Vagina (tissue), 1 donor: ENCODE measurements around a stretch of chr6.

DNA sequence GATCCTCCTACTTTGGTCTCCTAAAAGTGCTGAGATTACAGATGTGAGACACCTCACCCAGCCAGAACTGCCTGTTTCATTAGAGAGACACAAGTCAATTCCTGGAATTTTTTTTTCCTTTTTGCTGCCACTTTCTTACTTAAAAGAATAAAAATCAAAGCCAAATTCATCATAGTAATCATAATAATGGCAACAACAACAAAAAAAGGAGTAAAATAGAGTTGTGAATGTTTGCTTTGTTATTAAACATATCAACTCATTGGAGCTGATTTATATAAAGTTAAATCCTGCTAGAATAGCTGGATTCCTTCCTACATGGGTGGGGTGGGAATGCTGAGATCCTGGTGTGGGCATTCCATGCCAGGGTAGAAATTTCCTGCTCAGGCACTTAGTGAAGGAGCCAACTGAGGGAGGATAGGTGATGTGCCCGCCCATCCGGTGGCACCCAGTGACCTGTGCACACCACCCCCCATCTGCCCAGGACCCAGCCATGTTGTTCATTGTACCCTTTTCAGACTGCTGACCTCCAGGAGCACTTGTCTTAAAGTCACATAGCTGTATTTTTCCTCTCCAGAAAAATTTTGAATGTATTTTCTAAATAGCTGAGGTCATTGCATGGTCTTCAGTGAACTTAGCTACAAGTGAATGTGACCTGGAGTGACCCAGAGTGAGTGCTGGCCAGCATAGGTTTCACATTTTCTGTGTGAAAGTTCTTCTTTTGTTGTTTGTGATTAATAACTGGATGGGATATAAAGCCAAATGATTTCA, 76.9 kb downstream of the UTRN start:
- PRO-cap: no peak
- RAMPAGE, long total RNA: no peak

DNA sequence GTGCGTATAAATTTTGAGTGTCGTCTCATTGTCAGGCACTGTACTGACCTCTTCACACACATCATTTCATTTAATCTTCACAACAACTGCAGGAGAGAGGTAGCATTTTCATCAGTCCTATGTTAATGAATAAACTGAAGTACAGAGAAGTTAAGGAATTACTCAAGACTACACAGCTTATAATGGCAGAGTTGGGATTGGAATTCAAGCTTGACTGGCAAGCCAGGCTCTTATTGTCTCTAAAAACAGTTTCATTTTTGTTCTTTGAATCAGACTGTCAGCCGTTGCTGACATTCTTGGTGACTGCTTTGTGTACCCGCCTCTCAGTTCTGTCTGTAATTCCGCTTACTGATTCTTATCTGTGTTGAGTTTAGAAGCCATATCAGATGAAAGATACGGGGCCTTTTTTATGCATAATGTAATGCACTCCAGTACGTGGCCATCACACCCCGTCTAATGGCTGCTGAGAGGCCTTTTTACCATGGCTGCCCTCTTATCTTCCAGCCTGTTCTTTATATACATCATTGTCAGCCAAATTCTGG, 275.0 kb downstream of the UTRN start:
- PRO-cap: no peak
- RAMPAGE, long total RNA: no peak

- PRO-cap: no peak
- RAMPAGE, long total RNA: no peak
Measured at GRCh38 chr6:144809087-144809625, 524.0 kb downstream of the UTRN start.

- PRO-cap: no peak
- RAMPAGE, long total RNA: no peak
Measured at GRCh38 chr6:144926461-144927139, 641.5 kb downstream of the UTRN start.

DNA sequence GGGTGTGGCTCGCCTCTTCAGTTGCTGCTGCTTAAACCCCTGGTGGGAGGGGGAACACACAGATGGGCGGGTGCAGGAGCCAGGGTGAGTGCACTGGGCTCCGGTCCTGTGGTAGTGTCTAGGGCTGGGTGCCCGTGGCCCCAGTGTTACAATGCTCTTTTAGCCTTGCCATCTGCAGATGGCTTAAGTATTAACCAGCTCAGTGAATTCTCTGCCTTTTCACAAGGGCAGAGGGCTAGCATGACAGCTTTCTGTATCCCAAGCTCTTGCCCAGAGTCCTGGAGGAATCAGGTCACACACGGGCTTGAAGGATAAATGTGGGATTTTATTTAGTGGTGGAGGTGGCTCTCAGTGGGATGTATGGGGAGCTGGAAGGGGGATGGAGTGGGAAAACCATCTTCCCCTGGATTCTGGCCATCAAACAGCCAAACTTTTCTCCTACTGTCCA, 659.1 kb downstream of the EPM2A start:
- PRO-cap: no peak
- RAMPAGE, long total RNA: no peak

GRCh38 chr6:145813571-145814593, 713 bp downstream of the FBXO30 start:
- PRO-cap: unidirectional peak, plus-strand start at chr6:145814141
- RAMPAGE, long total RNA: no peak

DNA sequence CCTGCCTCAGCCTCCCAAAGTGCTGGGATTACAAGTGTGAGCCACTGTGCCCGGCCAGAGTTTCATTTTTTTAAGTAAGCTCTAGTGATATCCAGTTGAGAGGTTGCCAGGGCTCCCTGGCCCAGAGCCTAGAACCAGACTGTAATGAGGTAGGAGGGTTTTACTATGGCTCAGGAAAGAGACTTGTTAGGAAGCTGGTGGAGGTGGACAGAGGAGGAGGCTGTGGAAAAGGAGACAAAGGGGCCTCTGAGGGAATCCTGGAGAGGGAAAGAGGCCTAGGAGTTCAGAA, 242.3 kb downstream of the GRM1 start:
- PRO-cap: no peak
- RAMPAGE, long total RNA: no peak

- PRO-cap: unidirectional peak, plus-strand start at chr6:146857776; unidirectional peak, plus-strand start at chr6:146857834
- RAMPAGE, long total RNA: no peak
Measured at GRCh38 chr6:146856819-146857968, 258.4 kb downstream of the ADGB start.

- PRO-cap: no peak
- RAMPAGE, long total RNA: no peak
Measured at GRCh38 chr6:146876350-146877043, 277.7 kb downstream of the ADGB start.

DNA sequence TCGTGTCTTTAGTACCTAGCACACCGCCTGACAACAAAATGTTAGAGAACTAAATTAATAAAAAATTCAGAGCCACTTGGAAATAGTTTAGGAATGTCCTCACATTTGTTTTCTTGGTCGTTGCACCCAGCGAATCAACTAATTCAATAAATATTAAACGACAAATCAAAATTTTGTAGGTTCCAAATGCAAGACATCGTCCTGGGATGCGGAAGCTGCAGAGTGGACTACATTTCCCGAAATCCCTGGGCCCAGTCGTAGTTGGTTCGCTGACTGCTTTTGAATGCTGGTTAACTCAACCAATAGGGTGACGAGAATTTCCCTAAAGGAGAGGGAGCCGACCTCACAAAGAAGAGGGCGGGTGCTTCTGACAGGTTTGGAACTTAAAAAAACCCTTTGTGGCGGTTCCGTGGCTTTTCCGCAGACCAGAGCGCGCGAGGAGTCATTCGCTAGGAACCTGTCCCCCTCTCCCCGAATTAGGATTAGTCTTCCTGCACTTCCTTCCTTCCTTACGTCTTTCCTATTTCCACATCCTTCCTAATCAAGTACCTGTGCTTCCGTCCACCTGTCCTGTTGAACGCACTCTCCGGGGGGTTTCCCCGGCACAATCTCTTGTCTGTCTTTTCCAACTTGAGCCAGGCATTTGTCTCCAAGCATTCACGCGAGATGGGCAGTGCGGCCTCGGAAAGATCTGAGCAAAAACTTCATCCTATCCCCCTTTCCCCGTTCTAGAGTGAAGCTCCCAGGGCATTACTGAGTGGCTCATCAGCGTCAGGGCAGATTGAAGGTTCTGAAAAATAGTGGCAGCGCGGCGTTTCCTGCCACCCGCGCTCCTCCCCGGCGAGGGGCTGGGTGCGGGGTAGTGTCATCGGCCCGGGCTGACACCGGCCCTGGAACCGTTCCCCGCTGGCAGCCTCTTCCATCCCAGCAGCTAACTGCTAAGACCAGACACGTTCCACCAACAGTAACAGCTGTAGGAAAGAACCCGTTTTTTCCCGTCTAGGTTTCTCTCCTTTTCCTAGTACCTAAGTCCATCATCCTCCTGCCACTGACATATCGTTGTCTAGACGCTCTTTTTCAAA, 1.6 kb upstream of the STXBP5 start:
- PRO-cap: bidirectional peak, plus-strand start at position 412 of the sequence, minus-strand start at position 203 of the sequence; unidirectional peak, plus-strand start at position 897 of the sequence
- RAMPAGE, long total RNA: no peak

DNA sequence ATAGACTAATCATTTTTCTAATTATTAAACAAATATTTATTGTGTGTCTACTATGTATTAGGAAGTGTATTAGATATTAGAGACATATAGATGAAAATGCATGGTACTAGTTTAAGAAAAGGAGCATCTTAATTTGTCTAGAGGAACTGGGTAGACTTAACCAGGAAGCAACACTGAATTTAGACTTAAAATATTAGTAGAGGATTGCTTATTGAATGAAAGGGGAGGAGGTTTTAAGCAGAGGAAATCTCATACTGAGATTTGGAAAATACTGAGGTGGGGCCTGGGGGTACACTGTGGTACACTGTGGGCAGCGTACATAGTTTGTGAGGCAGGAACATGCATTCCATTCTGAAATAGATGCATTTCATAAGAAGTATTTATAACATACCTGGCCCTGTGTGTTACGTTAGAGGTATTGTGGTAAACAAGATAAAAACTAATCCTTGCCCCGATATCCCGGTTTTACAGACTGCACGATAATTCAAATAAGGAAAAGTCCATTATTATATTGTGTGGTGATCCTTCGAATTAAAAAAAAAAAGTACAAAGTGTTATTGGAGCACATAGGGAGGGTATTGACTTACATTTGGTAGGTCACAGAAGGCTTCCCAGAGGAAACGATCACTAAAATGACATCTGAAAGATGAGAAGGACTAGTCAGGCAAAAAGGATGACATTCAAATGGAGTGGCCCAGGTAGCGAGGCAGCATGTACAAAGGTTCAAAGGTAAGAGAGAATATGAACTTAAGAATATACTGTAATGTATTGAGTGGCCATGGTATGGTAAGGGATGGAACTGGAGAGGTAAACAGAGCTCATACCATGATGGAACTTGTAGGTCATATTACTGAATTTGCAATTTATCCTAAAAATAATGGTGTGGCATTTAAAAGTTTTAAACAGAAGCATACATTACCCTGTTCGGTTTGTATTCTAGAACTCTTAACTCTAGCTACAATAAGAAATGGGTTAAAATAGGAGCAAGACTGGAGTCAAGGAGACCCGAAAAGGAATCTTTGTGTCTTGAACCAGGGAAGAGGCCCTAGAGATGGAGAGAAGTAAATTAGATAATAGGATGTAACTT, 61.5 kb downstream of the STXBP5 start:
- PRO-cap: no peak
- RAMPAGE, long total RNA: no peak

DNA sequence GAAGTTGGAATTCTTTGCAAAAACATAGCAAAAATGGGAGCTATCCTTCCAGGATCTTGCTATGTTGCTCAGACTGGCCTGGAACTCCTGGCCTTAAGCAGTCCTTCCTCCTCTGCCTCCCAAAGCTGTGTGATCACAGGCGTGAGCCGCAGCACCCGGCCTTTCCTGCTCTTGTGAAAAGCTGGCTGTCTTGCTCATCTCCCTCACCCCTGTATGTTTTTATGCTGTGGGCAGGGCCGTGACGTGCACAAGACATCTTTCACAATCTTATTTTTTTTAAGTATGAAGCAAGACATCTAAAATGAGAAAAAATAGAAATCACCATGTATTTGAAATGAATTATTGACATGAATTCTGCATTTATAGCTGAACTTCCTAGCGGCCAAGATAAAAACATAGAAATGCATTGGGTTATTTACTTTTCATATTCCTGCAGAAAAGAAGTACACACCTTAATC, 110.5 kb downstream of the SAMD5 start:
- PRO-cap: no peak
- RAMPAGE, long total RNA: no peak

DNA sequence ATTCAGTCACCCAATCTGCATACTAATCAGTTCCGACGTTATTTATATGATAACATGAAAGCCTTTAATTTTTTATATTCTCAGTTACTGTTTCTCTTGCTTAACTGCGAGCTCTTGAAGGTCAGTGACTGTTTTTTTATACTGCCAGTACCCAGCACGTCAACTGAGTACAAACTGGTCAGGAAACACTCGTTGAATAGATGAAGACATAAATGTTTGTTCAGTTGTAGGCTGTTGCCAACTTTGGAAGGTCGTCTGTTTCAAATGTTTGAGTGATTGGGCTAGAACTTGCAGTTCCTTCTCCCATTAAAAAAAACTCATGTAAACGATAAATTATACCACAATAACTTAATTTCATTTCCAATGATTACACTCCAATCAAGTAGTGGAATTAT, 80.9 kb downstream of the SASH1 start:
- PRO-cap: no peak
- RAMPAGE, long total RNA: no peak

DNA sequence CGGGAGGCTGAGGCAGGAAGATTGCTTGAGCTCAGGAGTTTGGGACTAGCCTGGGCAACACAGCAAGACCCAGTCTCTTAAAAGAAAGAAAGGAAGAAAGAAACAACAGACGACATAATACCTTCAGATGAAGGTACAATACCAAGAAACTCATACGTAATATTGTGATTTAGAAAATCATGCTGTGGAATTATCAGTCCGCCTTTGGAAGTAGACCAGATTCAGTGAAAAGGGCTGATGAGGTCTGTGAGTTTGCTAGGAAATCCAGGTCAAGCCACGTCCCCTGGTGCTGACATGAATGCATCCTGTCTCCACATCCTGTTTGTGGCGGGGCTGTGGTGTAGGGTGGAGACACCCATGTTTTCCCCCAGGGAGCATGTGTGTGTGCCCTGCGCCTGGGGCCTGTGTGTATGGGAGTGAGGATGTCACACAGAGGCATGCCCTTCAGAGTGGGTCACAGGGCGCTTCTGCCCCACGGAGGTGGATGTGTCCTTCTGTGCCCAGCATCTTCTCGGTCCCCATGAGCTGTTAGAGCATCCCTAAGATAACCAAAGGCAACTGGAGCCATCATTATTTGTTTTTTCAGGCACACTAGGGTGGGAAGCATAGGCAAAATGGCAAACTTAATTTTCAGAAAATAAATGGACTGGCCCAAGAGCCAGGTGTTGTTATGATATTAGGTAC, 109.1 kb downstream of the SASH1 start:
- PRO-cap: no peak
- RAMPAGE, long total RNA: start-site peak on the plus strand centred at position 337 of the sequence, 69 bp wide, 32 reads

DNA sequence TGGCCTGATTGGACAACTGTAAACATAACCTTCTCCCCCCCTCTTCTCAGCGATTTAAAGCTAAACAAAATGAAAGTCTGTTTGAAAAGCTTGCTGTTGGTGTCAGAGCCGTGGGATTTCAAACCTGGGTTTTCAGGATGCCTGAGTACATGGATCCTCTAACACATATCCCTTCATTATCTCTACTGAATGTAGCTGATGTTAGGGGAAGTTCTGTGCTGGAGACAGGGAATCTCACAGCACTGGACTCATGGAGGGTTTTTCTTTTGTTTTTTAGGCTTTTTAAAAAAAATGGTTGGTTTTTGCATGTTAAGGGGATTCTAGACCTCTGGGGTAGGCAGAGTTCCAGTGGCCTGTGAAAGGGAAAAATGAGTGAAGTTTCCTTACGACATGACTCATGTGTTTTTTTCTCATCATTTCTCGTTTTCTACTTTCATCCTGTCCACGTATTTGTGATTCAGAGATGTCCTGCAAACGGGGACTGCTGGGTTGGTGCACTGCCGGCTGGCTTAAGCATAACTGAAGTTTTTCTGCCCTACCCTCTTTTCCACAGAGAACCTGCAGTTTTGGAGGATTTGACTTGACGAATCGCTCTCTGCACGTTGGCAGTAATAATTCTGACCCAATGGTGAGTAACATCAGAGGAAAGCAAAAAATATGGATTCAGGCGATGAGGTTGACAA, 182.2 kb downstream of the SASH1 start:
- PRO-cap: unidirectional peak, plus-strand start at position 460 of the sequence
- RAMPAGE, long total RNA: start-site peak on the plus strand centred at position 448 of the sequence, 24 bp wide, 18 reads; start-site peak on the plus strand centred at position 624 of the sequence, 9 bp wide, 19 reads

DNA sequence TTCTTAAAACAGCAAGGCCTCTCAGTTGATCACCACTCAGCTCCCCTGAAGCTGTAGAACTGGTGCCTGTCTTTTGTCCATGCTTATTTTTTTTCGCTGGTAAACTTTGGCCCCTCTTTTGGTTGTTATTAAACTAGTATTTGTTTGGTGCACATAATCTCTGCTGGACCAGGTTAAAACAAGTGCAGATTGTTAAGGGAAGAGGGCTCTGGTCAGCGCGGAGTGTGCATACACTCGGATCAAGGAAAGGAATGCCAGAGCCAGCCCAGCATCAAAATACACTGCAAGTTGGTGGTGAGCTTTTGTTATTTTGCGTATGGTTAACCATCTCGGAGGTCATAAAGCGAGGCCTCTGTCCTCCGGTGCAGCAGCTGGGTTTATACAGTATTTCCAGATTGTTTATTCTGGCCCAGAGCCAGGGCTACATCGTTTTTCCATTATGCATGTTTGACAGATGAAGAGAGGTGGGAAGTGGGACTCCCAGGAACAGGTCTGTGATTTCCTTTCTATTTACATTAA, 256.7 kb upstream of the TAB2 start:
- PRO-cap: no peak
- RAMPAGE, long total RNA: no peak

GRCh38 chr6:149228507-149228815, 89.1 kb upstream of the TAB2 start:
- PRO-cap: no peak
- RAMPAGE, long total RNA: no peak

DNA sequence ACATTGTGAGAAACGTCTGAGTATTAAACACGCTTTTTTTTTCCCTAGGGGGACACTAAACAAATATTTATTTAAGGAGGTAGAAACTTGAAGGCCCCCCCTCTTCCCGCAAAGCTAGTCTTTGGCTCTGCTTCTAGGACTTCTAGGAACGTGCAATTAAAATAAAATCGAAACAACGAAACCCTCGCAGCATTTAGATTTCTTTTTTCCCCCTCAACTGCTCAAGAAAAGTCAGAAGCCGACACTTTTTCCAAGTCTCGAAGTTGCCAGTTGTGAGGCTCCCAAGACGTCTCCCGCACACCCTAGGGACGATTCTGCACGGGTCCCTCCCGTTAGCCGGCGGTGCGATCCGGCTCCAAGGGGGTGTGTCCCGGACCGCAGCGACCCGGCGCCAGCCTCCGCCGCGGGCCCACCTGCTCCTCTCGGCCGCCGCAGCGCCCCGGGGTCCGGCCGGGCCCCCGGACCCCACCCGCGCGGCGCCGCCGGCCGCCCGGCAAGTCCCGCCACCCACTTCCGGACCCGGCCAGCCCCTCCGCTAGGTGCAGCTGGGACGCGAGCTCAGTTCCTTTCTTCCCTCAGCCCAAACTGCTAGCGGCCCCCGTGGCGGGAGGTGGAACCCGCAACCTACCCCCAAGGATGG, 796 bp upstream of the TAB2 start:
- PRO-cap: no peak
- RAMPAGE, long total RNA: no peak

DNA sequence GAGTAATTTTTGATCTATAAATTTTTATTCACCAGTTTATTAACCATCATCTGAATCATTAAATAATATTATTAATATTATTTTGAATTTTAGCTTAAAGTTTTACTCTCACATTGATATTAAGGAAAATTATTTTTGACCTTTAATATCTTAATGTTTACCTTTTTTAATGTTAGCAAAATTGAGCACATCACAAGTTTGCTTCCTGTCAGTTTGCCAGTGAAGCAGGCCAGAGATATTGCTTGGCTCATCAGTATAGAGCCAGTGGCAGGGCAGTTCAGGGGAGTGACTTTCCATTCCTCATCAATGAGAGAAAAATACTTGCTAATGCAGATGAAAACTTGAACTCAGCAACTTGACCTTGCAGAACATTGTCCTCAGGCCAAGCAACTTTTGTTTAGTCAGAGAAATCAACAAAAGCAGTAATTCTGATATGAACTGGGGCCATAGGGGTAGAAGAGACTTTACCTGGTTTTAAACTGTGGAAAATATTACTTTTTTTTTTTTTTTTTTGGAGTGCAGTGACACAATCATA, 6.9 kb downstream of the TAB2 start:
- PRO-cap: no peak
- RAMPAGE, long total RNA: no peak

DNA sequence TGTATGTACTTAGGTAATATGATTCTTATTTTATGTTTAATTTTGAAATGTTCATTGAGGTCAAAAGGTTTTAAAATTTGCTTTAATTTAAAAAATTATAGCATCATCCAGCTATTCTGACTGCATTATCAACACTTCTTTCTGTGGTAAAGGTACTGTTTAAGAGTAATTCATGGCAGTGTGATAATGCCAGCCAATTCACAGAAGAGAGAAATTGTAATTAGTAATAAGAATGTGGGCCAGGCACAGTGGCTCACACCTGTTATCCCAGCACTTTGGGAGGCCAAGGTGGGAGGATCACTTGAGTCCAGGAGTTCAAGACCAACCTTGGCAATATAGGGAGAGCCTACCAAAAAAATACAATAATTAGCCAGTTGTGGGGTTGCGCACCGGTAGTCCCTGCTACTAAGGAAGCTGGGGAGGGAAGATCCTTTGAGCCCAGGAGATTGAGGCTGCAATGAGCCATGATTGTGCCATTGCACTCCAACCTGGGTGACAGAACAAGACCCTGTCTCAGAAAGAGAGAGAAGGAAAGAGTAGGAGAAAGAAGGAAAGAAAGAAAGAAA, 30.4 kb downstream of the TAB2 start:
- PRO-cap: no peak
- RAMPAGE, long total RNA: no peak